ENCODE measurements around the gene LDHAL6B.

- RRBS = no CpG with 5 or more reads among the region's 2 CpGs
Observed at GRCh38 chr15:57437037-57437299, 60.7 kb downstream of the CGNL1 start.

DNA sequence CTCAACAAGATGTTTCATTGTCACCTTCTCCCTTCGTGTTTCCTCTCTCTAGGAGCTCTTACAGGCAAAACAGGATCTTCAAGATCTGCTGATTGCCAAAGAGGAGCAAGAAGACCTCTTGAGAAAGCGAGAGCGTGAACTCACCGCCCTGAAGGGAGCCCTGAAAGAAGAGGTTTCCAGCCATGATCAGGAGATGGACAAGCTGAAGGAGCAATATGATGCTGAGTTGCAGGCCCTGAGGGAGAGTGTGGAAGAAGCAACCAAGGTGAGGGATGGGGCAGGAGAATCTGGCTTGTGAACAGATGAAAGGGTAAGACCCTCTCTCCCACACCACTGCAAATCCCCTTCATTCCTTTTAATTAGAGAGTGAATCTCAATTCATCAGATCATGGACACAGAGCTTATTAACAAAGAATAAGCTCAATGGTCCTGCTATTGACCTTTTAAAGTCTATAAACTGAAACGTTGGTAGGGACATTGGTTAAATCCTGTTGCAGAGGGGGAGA is 85.4 kb downstream of the CGNL1 start:
- RRBS = no CpG with 5 or more reads among the region's 5 CpGs

DNA sequence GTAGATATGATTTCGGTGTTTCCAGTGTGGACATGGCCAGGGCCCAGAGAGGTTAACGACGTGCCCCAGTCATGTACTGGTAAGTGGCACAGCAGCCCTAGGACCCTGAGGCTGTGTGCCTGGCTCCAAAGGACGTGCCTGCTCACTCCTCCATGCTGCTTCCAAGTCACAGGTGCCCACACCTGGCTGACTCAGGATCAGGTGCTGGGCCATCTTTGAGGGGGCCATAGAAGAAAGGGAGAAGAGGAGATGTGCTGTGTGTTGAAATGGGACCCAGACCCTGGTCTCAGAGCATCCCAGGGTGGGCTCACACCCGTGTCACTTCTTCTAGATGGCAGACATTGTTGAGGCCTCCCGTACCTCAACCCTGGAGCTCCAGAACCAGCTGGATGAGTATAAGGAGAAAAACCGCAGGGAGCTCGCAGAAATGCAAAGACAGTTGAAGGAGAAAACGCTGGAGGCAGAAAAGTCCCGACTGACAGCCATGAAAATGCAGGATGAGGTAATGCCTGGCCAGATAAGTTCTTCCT is 67.4 kb upstream of the MYZAP start:
- RRBS = no CpG with 5 or more reads among the region's 10 CpGs

GRCh38 chr15:57550279-57551105 is 41.2 kb upstream of the MYZAP start:
- RRBS = no CpG with 5 or more reads among the region's 11 CpGs

DNA sequence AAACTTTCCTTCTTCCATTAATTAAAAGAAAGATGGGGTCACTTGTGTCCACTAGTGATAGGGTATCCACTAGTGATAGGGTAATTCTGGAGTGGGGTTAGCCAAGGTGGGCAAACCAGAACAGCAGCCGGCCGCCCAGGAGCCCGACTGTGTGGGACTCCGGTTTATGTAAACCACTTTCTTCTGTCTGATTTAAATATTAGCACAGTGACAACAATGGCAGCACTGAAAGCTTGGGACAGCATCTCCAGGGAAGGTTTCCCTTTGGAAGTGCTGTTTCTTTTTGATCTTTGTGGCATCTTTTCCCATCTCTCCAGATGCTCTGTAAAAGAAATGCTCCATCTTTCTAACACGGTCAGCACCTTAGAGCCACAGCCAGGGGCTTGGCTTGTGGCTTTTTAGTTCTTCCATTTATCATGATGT is 775 bp downstream of the MYZAP start:
- RRBS = no CpG with 5 or more reads among the region's 5 CpGs

GRCh38 chr15:57633402-57633952 is 41.8 kb downstream of the MYZAP start:
- RRBS = no CpG with 5 or more reads among the region's 10 CpGs

GRCh38 chr15:58145982-58147266 is 8.2 kb downstream of the AQP9 start:
- RRBS = no CpG with 5 or more reads among the region's 14 CpGs

DNA sequence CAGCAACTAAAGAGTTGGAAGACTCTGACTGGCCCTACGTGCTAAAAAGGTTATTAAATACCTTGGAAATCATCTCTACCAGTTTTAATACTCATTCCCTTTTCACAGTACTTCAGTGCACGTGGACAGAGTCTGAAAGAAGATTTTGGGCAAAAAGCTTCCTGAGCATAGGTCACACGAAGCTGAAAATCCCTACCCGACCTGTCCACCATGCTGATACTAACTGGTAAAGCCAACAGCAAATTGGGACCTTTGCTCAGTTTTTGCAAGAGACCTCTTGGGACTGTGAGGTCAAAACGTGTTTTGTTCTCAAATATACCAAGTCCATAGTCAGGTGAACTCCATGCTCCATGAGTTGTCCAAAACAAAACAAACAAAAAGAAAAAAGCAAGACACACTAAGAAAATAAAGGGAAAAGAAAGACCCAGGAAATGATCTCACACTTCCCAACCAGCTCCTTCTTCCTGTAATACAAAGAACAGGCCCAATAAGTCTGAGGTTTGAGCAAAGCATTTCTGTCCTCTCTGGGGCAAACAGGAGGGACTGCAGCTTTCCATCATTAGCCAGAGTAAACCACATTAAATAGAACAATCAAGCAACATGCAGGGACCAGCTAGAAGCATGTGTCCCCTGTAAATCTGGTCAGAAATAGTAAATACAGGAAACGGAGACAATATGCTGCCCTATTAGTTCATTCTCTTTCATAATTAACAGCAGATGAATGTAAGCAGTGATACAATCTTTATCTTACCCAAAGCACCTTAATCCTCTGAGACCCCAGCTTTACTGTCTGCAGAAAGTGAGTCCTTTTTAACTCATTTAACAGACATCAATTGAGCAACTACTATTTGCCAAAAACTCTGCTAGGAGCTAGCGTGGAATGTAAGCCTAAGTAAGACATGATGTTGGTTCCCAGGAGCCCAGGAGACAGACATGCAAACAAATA is 125.1 kb upstream of the LIPC start:
- RRBS = no CpG with 5 or more reads among the region's 7 CpGs

- RRBS = no CpG with 5 or more reads among the region's 4 CpGs
Observed at GRCh38 chr15:58423161-58423528, 8.6 kb upstream of the LIPC start.

DNA sequence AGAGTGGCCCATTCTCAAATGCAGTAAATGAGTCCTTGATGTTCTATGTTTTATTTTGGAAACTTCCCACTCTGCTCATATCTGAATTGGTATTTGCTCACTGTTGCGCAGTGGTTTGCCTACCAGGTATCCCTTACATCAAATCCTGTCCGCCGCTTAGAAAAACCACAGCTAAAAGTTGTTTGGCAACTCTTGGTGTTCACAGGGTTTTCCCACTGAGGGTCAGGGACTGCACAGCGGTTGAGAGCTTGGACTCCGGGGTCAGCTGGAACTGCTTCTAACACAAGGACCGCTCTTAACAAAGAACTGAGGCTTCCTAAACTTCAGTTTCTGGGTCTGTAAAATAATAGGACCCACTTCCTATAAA is 35.8 kb downstream of the LIPC start:
- RRBS = no CpG with 5 or more reads among the region's 6 CpGs

- RRBS = no CpG with 5 or more reads among the region's 11 CpGs
Observed at GRCh38 chr15:58472709-58473678, 41.2 kb downstream of the LIPC start.

DNA sequence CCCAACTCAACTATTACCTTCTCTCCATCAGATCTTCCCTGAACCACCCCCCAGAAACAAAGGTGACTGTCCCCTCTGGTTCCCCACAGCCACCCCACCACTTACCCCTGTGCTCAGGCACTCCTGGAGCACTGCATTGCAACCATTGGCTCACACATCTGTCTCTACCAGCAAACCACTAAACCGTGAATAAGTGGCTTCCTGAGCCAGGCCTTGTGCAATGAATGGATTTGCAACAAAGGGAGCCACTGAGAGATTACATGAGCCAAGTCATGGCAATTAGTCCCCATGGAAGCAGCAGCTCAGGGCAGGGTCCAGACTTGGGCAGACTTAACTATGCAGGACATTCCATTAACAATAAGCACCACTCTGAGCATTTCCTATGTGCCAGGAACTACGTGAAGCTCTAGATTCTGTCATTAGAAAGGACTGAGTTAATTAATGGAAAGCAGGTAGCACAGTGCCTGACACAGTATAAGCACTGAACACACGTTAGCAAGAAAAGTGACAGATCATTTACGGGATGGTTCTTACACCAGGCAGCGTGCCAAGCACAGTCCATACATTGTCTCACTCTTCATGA is 43.8 kb downstream of the LIPC start:
- RRBS = no CpG with 5 or more reads among the region's 5 CpGs

DNA sequence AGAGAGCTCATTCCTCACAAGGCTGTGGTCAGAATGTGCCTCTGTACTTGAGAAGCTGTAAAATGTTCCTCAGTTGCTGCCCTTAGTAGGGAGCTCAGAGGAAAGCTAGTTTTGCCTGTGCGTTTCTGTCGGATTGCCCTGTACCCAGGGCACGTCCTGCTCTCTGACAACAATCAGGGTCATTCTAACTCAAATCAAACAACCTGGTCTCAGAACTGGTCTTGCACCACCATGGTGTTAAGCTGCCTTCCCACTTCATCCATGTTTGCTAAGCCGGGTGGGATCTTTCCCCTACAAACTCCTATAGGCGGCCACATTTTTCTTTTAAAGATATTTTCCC is 45.0 kb downstream of the LIPC start:
- RRBS = no CpG with 5 or more reads among the region's 5 CpGs

DNA sequence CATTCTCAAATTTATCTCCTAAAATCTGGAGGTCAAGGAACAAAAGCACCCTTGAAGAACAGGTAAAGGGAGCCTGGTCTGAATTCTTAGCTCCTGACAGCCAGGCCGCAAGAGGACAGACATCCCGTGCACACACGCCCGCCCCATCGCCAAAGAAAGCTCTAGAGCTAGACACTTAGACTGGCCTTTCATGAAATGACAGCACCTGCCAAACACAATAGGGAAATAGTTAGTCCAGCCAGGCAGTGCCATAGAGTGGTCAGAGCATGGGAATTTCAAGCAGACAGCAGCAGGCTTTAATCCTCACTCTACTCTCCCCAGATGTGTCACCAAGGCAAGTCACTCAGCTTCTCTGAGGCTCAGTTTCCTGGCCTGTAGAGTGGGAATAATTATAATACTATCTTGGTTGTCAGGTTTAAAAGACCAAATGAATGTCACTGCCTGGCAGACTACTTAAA is 59.3 kb downstream of the LIPC start:
- RRBS = no CpG with 5 or more reads among the region's 5 CpGs

GRCh38 chr15:58506027-58506669 is 74.4 kb downstream of the LIPC start:
- RRBS = no CpG with 5 or more reads among the region's 6 CpGs

DNA sequence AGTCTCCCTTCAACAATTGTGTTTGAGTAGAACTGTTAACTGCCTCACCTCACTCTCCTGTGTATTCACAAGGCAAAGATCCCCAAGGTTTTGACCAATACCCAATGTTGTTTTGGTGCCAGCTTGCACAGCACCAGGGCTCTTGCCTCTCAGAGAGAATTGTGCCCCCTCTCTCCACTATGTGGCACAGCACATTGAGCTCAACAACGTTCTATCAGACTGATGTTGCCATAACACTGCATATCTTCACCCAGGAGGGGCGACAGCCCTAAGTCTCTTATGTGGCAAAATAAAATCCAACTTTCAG is 85.3 kb downstream of the LIPC start:
- RRBS = no CpG with 5 or more reads among the region's 2 CpGs

GRCh38 chr15:58886892-58887729 is 46.4 kb downstream of the SLTM start:
- RRBS = no CpG with 5 or more reads among the region's 22 CpGs

- RRBS = no CpG with 5 or more reads among the region's 19 CpGs
Observed at GRCh38 chr15:59206540-59206996, at the start of gene LDHAL6B. TSS of gene LDHAL6B (plus strand) at chr15:59206843.

DNA sequence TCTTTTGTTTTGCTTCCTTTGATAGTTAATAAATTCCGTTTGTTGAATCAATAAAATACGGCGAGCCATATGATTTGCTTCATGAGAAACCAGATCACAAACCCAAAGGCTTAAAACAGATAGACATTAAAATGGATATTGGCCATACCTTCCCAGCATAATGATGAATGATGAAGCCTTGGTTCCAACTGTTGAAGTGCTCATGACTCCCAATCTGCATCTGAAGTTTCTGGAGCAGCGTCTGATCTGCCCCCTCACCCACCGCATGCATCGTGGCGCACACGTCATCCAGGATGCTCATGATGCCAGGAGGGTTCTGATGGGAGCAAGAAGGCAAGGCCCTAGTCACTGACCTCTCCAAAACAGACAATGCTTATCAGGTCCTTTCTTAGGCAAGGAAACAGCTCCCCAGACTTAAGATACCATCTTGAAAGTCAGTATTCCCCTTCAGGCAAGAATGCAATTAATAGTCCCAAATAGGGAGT is 1.9 kb downstream of the LDHAL6B start:
- RRBS = no CpG with 5 or more reads among the region's 8 CpGs

- RRBS = no CpG with 5 or more reads among the region's 2 CpGs
Observed at GRCh38 chr15:59583098-59583410, 28.5 kb upstream of the GCNT3 start.